Psoas muscle (tissue), 2 donors: ENCODE measurements around the genes PIK3C2B and ELK4.

- PRO-cap, 2 experiments = peak in 2 of 2 experiments; most common plus-strand start chr1:204288592 (in 1); most common minus-strand start chr1:204288158 (in 2)
Observed at GRCh38 chr1:204287437-204288841, 71.8 kb downstream of the PLEKHA6 start.

GRCh38 chr1:204327209-204327474 lies 32.6 kb downstream of the PLEKHA6 start:
- PRO-cap, 2 experiments = no peak in any of the 2 experiments

DNA sequence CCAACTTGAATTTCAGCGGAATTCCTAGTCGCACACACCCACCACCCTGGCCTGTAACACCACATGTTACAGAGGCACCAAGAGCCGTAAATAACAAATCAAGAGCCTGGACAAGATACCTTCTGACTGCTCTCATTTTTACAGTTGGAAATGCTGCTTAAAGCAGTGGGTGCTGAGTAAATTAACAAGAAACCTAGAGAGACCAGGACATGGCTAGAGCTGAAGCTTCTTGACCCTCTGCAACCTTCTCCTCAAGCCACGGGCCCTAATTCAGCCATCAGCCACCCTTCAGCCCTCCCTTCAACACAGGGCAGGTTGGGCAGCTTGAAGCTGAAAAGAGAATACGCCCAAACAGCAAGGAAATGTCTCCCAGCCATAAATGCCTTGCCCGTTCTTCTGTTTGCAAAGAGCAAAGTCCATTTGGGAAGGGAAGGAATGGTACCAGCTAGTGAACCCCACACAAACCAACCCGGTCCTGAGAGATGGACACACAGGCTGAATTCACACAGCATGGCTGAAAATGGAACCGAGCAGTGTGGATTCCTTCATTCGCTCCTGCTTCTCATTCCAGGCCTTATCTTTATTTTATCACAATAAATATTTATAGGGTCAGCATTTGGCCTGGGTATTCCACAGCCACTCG lies 11.6 kb downstream of the PLEKHA6 start:
- PRO-cap, 2 experiments = no peak in any of the 2 experiments

- PRO-cap, 2 experiments = no peak in any of the 2 experiments
Observed at GRCh38 chr1:204461960-204462559, 32.5 kb downstream of the PIK3C2B start.

DNA sequence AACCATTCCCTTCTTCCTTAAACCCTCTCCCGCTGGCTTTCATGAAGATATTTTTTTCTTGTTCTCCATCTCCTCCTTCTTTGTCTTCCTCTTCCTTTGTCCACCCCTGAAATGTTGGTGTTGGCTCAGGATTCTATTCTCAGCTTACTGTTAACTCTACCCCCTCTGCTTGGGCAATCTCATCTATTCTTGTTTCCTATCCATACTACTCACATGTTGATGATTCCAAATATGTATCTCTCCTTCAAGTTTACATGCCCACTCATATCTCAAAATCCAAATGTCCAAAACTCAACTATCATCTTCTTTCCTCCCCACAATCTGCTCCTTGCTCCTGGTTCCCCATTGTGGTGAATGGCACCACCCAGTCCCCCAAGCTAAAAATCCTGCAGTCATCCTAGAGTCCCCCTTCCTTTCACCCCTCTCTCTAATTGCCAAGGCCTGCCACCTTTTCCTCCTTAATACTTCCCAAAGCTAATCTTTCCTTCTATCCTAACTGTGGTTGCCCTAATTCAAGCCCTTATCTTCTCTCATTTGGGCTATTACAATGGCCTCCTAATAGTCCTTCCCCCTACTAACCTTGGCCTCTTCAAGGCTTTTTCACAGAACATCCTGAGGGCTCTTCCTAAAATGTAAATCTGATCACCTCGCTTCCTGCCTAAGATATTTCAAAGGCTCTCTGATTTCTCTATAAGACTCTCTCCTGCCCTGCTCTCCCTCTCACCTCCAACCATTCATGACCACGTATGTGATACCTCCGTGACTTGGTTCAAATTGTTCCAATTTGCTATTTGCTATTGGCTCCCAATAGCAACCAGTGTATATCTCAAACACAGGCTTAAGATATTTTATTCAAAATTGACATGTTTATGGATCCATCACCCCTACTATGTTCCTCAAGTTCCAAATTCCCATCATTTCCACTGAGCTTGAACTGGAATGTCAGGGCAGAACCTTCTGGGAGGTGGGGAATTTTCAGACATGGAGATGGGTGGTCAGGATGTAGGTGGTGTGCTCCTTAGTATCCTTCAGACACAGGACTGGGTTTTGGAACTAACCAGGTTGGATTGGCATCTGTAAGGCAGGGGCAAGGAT lies 19.7 kb downstream of the PIK3C2B start:
- PRO-cap, 2 experiments = no peak in any of the 2 experiments

DNA sequence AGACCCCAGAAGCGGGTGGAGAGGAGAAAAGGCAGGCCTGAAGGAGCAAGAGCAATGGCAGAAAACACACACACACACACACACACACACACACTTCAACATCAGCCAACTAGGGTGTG lies 1.3 kb downstream of the PIK3C2B start:
- PRO-cap, 2 experiments = no peak in any of the 2 experiments

DNA sequence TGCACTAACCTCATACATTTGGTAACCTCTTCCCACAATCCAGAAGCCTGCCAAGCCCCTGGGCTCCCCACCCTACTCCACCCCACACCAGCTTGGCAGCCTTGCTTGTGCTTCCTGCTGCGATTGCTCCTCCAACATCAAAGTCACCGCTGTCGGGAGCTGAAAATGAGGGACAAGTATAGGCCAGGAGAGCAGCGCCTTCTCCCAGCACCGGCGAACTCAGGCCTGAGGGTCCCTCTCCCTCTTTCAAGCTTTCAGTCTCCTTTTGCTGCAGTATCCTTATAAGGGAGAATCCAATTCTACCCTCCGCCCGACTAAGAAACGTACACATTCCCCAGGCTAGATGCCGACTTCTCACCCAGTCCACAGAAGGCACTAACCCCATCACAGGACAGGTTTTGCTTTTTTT lies 1.0 kb downstream of the PIK3C2B start:
- PRO-cap, 2 experiments = no peak in any of the 2 experiments

- PRO-cap, 2 experiments = peak in 2 of 2 experiments; most common plus-strand start chr1:204494748 (in 1); most common minus-strand start chr1:204494758 (in 1)
Observed at GRCh38 chr1:204493989-204494899, at the start of gene PIK3C2B. PIK3C2B (minus strand) TSS chr1:204494805.

DNA sequence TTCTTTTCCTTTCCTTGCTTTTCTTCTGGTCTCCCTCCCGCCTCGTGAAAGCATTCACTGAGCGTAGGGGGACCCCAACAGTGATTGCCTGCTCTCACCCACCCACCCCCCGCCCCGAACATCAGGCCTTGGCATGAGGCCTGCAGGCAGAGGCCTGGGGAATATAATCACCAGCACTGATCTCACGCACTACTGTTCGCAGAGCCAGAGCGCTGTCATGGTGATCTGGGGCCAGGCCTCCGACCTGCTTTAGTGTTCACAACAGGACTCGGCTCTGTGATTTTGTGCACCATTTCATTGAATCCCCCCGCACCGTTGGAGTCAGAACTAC lies 47.6 kb downstream of the LRRN2 start:
- PRO-cap, 2 experiments = no peak in any of the 2 experiments

DNA sequence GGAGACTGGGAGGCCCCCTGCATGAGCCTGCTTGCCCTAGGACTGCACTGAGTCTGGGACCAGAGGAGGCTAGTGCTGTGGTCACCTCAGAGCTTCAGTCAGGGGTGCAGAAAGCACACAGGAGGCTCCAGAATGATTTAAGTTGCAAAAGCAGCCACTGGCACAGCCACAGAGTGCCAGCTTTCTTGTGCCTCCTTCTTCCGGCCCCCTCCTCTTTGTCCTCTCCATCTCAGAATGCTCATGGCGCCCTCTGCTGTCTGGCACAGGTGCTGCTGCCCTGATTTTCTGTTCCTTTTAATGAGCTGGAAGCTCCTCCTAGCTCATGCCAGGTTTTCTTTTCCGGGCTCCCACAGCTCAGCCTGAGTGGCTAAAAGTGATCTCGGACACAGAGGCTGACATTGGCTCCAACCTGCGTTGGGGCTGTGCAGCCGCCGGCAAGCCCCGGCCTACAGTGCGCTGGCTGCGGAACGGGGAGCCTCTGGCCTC lies 18.5 kb downstream of the CNTN2 start:
- PRO-cap, 2 experiments = no peak in any of the 2 experiments

DNA sequence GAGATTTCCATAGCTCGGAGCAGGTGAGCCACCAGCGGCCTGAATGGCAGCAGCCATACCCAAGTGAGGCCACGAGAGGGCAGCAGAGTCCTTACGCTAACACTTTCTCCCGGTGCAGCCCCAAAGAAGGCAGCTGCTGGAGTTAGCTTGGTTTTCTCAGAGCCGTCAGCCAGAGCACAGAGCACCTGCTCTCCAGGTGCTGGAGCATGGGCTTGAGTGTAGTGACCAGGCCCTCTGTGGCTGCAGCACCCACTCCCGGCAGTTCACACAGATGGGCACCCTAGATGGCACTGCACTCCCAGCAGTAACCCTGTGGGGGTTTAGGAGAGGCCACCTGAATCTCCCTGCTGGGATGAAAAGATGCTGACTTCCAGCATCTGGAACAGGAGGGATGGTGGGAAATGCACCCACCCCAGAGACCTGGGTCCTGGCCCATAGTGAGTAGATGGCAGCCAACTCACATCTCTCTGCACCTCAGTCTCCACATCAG lies 45.9 kb downstream of the TMCC2 start:
- PRO-cap, 2 experiments = no peak in any of the 2 experiments

- PRO-cap, 2 experiments = no peak in any of the 2 experiments
Observed at GRCh38 chr1:205354747-205355514, 1.8 kb downstream of the KLHDC8A start.

DNA sequence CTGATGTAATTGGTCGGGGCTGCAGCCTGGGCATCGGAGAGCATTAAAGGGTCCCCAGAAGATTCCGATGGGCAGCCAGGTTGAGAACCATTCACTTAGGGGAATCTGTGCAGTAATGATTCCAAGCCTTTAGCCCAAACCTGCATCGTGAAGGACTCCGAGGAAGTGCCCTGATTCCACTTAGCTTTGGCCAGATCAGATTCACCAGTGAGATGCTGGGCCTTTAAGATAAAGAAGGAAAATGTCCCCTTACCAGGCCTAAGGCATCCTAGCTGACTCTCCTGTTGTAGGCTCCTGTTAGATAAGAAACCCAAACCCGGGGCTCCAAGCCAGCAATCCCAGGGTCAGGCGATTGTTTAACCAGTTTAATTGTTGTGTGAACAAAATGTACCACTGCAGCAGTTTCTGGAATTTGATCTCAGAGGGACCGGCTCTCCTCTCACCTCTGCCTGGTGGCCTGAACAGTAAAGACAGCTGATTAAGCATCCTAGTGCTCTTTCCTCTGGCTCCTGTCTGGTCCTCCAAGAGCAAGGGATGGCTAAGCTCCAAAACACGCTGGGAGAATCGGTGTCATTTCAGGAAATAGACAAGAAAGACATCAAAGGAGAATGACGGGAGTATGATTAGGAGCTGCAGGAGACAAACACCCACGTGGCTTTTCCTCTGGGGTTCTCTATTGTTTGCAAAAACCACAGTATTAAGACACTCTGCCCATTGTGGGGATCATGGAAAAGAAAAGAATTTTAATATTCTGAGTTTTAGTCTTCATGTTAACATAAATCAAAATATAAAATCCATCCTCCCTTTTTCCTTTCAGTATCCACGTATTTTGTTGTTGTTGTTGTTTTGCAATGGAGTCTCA lies 9.3 kb upstream of the KLHDC8A start:
- PRO-cap, 2 experiments = no peak in any of the 2 experiments

DNA sequence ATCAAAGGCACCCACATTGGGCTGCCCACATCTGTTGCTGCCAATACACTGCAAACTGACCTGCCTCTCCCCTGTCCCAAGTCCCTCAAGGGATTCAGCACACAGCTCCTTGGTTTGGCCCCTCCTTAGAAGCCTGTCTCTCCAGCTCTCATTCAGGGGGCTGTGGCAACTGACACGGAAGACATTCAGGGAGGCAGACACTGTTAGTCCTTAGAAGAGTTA lies 19.1 kb upstream of the KLHDC8A start:
- PRO-cap, 2 experiments = no peak in any of the 2 experiments

GRCh38 chr1:205442346-205443028 lies 13.4 kb downstream of the BLACAT1 start:
- PRO-cap, 2 experiments = no peak in any of the 2 experiments

DNA sequence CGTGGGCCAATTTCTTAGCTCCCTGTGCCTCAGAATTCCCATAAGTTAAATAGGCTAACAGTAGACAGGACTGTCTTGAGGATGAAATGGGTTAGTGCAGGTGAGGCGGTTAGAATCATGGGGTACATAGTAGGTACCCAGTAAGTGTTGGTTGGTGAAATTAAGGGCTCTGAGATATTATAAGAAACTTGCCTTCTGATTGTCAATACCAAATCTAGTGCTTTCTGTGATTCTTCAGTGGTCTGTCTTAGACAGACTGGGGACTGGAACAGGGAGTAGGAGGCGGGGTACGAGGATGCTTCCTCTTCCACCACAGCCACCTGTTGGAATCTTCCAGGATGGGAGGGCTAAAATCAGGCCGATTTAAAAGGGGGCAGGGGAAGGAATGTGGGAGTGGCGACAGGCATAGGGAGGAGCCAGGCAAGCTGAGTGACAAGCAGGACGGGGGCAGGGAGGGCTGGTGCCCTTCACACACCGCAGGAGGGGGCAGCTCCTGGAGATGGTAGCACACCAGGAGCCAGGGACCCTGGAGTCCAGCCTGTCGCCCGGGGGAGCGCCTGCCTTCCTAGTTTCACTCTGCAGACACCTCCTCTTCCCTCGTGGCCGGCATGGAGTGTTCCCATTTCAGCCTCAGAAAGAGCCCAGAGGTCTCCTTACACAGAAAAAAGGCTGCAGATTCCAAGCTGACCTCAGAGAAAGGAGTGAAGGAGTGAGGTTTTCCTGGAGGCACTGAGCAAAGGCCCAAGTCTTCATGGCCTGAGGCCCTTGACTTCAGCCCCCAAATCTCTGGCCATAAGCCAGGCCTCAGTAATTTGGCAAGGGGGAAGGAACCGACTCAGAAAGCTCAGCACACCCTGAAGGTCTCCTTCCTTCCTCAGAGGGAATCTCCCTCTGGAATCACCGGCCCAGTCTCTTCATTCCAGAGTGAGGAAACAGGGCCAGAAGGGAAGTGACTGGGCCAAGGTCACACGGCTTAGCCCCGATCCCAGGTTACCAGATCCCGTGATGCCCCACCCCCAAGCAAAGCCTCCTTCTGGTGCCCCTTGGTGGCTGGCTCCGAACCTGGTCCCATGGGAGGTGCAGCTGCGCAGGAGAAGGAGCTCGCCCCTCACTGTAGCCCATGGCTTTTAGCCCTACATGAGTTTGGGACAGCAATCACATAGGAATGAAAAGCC lies 8.3 kb downstream of the BLACAT1 start:
- PRO-cap, 2 experiments = no peak in any of the 2 experiments

DNA sequence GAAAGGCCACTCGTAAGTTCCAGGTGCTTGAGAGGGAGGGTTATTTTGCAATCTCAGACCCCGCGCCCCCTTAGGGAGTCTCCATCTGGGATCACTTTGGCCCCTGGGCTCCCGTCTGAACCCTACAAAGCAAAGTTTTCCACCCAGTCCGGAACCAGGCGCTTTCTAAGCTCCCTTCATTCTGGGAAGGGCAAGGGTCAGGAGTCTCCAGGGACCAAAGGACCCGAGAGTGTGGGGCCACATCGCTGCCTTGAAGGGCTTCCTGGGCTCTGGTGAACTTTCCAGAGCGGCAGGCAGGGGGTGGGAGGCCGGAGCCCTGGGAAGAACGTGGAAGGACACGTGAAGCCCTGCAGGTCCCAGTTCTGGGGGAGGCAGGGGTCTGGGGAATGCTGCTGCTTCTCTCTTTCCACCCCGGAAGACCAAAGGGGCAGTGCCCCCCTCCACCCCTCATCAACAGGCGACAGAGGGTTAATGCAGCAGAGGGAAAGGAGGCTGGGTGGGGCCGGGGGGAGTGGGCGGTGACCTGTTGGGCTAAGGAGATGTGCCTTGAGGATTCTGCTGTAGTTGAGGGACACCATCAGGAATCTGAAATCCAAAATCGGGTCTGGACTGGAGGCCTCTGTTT lies 673 bp downstream of the CDK18 start:
- PRO-cap, 2 experiments = no peak in any of the 2 experiments

GRCh38 chr1:205519823-205520203 lies 15.3 kb downstream of the CDK18 start:
- PRO-cap, 2 experiments = no peak in any of the 2 experiments

DNA sequence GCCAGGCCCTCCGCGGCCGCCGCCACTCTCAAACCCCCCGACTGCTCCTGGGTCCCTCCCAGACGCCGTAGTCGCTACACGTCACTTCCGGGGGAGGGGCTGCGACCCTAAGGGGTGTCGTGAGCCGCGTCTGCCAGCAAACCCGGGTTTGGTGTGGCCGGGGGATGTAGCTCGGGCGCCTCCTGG lies at the start of gene ELK4:
ELK4 (minus strand) TSS at position 69 of the 186 bp plus-strand sequence.
- PRO-cap, 2 experiments = peak in 2 of 2 experiments; most common plus-strand start position 84 of the sequence (in 1); most common minus-strand start position 49 of the sequence (in 2)

DNA sequence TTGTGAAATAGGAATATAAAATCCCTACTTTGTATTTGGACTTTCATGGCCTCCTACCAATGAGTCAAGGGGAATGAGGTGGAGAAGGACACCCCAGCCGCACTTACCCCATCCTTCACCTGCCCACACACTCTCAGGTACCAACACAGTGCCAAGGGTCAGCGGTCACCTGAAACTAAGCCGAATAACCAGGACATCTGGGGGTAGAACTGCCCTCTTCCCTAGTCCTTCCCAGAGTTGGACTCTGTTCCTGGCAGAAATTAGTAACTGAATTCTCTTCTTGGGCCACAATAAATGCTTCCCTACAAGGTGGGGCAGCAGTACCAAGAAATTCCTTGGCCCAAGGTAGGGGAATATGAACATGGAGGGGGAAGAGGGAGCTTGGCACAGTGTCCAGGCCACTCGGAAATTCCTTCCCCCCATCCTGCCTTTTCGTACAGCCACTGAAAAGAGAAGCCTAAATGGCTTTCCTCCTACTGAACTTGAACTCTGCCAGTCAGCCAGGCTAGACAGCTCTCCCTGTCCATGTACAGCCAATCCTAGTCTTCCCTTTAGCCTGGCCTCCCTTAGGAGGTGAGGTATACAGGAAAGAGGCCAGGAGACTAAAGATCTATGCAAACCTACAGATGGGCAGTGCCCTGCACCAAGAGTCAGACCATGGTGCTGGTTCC lies 7.2 kb downstream of the SLC45A3 start:
- PRO-cap, 2 experiments = no peak in any of the 2 experiments